Camera-type eye (tissue), 1 donor: ENCODE data around the genes CRIM1 and CEBPZOS.

DNA sequence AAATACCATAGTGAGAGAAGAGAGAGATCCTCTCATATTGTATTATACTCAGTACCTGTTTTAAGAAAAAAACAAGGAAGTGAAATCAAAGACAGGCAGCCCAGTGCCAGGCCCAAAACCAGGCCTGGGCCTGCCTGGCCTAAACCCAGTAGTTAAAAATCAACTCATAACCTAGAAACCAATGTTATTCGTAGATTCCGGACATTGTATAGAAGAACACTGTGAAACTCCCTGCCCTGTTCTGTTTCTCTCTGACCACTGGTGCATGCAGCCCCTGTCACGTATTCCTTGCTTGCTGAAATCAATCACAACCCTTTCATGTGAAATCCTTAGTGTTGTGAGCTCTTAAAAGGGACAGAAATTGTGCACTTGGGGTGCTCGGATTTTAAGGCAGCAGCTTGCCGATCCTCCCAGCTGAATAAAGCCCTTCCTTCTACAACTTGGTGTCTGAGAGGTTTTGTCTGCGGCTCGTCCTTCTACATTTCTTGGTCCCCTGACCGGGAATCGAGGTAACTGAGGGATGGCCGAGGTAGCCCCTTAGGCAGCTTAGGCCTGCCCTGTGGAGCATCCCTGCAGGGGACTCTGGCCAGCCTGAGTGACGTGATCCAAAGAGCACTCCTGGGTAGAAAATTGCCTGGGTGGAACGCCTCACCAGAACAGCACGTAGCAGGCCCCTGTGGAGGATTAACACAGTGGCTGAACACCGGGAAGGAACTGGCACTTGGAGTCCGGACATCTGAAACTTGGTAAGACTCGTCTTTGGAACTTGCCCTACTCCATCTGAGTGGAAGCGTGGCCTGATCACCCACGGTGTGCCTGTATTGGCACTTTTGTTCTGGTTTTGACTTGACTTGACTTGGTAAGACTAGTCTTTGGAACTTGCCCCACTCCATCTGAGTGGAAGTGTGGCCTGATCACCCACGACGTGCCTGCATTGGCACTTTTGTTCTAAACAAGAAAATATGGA, 1078.4 kb upstream of the FAM98A start:
- RAMPAGE, long total RNA: no peak

DNA sequence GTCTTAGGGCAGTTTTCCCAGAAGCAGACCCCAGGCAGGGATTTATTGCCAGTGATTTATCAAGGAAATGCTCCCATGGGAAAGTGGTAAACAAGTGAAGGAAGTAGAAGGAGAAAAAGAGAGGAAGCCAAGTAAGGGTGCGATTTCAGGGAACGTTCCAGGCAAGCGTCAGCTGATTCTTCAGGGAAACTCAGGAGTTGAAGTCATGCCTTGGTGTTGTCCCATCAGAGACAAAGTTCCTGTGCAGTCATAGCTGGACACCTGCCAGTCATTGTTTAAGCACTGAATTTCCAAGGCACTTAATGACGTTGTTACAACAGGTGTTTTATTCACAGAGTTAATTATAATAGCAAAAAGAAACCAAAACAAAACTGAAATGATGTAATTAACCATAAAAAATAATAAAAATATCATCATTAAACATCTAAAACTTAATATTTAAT, 381.8 kb upstream of the CRIM1 start:
- RAMPAGE, long total RNA: no peak

GRCh38 chr2:36084685-36085214, 270.8 kb upstream of the CRIM1 start:
- RAMPAGE, long total RNA: no peak

DNA sequence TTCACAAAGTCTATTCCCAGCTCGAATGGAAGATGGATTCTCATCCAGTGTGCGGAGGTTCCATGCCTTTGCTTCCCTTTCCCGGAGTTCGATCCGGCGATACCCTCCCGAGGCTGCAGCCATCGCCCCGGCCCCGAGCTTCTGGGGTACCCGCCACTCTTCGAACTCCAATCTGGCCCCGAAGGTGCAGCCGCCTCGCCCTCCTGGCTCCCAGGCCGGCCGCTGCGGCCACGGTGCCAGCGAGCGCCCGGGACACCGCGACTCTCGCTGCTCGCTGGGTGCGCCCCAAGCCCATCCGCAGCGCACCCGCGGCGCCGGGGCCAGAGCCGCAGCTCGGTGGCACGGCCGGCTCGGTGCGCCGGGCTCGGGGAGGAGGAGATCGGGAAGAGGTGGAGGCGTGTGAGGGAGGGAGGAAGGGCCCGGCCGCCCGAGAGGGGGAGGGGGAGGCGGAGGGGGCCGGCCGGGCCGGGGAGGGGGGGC, 365 bp upstream of the CRIM1 start:
- RAMPAGE, long total RNA: no peak

GRCh38 chr2:36355653-36356662, at the start of gene CRIM1:
CRIM1 (plus strand) TSS chr2:36355778.
- RAMPAGE, long total RNA: no peak

DNA sequence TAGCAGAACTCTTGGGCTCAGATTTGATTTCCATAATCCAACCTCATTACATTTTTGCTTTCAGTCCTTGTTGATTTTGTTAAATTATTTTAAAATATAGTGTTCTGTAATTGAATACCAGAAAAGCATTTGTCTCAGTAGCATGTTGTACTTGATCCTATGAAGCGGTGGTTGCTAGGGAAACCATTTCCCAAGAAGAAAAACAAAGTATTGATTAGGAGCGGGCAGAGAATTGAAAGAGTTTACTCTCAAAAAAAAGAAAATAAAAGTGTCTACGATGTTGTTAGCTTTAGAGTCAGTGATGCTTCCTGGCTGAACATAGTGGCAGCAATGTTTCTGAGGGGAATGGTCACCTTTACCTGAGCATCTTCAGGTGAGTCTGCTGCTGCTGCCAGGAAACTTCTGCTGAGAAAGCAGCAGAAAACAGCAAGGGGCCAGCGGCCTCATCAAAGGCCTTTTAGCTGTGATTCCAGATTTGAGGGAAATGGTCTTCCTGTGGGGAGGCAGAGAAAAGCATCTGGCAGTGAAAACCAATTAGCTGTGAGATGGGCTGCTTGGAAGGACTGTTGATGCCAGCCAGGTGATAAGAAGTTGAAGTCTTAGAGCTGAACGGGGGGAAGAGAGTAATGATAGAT, 37.1 kb downstream of the CRIM1 start:
- RAMPAGE, long total RNA: no peak

DNA sequence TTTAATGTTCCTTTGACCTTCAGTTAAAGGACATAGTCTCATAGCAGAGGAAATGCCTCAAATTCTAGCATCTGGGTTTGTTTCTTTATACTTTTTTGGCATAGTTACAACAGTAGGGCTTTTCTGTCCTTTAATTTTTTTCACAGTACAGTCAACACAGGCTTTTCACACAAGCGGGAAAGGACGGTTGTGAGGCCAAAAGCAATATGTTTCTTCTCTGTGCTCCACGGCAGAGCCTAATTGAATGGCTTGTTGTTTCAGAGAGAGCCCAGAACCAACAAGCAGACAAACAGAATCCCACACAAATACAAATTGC, 57.7 kb downstream of the CRIM1 start:
- RAMPAGE, long total RNA: no peak

- RAMPAGE, long total RNA: no peak
Observed at GRCh38 chr2:36414430-36414918, 58.9 kb downstream of the CRIM1 start.

- RAMPAGE, long total RNA: no peak
Observed at GRCh38 chr2:36429098-36429694, 73.6 kb downstream of the CRIM1 start.

- RAMPAGE, long total RNA: no peak
Observed at GRCh38 chr2:36467634-36468179, 112.1 kb downstream of the CRIM1 start.

DNA sequence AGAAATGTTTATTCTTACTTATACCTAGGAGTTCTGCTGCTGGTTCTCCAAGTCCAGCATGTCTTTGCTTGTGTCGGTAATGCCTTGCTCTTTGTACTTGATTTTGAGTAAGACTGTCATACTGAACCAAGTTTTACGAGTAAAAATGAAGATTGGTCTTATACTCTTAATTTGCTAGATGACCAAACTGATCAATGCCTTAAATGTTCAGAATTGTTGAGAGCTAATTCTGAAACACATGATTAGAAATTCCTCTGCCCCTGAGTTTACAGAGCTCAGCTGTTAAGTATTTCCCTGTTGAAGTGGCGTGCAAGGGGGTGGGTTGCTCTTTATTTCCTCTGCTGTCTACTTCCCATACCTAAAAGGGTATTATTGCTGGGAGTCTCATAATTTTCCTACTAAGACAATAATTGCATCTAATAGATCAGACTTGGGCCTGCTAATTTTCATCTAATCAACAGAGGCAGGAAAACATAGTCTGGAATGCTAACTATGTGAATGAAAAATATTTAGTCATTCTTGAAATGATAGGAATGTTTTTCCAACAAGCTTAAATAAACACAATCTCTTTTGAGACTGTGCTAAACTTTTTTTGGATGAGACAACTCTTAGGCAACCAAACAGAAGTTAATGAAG, 111.5 kb downstream of the FEZ2 start:
- RAMPAGE, long total RNA: no peak

- RAMPAGE, long total RNA: no peak
Observed at GRCh38 chr2:36649933-36650520, 46.5 kb upstream of the VIT start.

DNA sequence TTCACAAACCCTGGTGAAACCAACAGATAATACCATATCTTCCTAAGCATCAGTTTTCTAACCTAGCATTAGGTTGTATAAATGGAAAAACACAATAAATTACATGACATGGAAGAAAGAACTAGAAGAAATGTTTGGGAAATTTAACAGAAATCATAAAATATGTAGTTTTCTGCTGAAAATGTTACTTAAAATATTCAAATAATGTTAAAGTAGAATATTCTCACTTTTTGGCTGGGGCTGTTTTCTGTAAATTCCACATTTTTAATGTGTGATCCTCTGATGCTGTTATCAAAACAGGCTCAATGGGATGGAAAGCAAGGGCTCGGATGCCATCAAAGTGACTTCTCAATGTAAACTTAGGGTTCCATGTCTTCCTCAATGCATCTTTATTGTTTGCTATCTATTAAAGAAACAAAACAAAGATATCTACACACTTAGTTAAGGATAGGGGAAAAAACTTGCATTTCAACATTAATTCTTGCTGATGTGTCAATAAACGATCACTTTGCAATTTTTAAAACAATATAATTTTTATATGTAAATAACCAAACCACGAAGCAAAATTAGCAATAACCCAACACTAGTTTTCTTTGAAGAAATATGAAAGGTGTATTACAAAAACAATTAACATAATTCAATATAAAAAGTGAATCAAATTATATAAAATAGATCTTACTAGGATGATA, 96.9 kb downstream of the STRN start:
- RAMPAGE, long total RNA: no peak

- RAMPAGE, long total RNA: no peak
Observed at GRCh38 chr2:36883753-36884422, 82.4 kb downstream of the STRN start.

DNA sequence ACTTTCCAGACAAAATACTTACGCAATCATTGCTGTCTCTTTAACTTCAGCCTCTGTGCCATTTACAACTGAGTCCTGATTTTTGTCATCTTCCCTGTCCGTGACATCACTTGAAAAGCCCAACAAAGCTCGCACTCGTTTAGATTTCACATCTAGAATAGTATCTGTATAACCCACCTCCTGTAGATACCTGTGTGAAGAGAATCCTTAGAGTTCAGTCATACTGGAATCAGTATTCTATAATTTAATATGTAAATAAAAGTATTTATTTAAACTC, 63.8 kb downstream of the STRN start:
- RAMPAGE, long total RNA: no peak

GRCh38 chr2:37154823-37155777, 1.7 kb downstream of the EIF2AK2 start:
- RAMPAGE, long total RNA: no peak

DNA sequence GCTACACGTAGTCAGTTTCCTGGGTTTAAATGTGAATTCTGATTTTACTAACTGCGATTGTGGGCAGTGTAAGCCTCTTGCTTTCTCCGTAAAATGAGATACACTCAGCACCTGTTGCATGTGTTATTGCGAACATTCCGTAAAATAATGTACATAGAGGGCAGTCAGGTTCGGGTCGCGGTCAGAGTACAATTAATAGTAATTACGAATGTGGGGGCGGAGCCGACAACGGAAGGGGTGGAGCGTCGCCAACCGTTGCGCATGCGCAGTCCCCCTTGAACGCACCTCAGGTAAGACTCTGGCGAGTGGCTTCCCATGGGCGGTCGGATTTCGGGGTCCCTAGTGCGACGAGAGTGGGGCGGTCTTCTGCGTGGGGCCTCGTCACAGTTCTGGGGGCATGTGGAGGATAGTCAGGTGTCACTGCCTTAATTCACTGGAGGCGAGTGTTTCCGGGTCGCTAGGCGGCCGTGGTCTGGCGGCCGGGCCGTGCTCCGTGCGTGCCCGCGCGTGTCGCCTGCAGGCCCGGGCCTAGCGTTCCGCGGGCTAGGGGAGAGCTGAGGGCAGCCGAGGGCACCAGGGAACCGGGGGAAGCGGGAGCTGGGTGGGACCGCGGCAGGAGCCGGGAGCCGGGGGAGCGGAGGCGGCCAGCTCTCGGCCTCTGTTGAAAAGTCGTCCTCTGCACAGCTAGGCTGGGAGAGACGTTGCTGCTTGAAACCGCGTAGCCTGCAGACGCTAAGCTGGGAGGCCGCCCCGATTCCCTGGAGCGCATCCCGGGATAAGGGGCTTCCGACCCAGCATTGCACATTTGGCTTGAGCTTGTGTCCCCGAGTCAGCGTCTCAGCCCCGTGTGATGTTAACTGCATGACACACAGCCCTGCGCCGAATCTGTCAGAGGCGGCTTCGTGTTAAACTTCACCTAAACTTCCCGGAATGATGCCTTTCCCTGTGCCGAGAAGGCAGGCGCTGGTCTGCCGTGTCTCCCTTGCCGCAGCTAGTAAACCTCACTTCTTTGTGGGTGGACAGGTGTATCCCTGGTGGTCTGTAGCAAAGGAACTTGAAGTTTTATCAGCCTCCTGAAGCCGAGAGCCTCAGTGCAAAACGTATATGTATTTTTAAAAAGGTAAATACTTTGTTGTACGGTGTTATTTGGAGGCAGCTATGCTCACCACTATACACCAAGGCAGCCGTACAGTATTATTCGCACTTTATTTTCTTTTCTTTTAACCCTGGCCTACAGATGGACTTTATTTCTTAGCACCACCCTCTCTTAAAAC, at the start of gene CEBPZOS:
CEBPZOS (plus strand) TSS at position 266 of the 1,274 bp plus-strand sequence.
- RAMPAGE, long total RNA: no peak

GRCh38 chr2:37200150-37200979, 4.1 kb downstream of the CEBPZOS start:
- RAMPAGE, long total RNA: no peak

GRCh38 chr2:37214817-37215163, 16.6 kb downstream of the CEBPZ start:
- RAMPAGE, long total RNA: no peak

- RAMPAGE, long total RNA: no peak
Observed at GRCh38 chr2:37231853-37232471, 504 bp downstream of the NDUFAF7 start.